SK-MEL-5 (cell line): ENCODE data around the genes NUP153, NHLRC1 and RNF144B.

GRCh38 chr6:16765839-16766701 lies 4.8 kb upstream of the ATXN1 start:
RAMPAGE:
- cytosol, long total RNA: no peak
- long total RNA: no peak
- nucleus, long total RNA: no peak

GRCh38 chr6:16836325-16837012 lies 75.2 kb upstream of the ATXN1 start:
RAMPAGE:
- cytosol, long total RNA: no peak
- long total RNA: no peak
- nucleus, long total RNA: no peak

GRCh38 chr6:17012471-17012958 lies 89.3 kb upstream of the STMND1 start:
RAMPAGE:
- cytosol, long total RNA: no peak
- long total RNA: no peak
- nucleus, long total RNA: no peak

DNA sequence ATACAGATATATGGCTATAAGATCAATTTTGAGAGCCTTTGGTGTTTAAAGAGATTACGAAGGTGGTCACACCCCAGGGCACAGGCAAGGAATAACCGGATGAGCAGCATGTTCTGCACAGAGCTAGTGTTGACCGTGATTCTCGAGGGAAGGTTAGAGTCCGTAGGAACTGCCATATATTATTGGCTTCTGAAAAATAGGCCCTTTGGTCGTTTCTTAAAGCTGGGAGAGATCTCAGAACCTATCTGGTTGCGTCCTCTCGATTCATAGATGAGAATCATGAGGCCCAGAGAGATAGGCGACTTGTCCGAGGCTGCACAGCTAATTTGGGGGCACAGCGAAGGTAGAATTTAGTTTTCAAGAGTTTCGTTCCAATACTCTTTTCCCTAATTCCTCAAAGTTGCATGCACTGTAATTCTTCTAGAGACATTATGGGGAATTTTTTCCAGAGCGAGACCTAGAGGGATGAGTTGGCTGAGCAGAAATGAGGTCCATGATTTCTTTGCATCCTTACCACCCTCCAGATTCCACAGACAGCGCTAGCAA lies 794 bp downstream of the STMND1 start:
RAMPAGE:
- cytosol, long total RNA: no peak
- long total RNA: no peak
- nucleus, long total RNA: no peak

DNA sequence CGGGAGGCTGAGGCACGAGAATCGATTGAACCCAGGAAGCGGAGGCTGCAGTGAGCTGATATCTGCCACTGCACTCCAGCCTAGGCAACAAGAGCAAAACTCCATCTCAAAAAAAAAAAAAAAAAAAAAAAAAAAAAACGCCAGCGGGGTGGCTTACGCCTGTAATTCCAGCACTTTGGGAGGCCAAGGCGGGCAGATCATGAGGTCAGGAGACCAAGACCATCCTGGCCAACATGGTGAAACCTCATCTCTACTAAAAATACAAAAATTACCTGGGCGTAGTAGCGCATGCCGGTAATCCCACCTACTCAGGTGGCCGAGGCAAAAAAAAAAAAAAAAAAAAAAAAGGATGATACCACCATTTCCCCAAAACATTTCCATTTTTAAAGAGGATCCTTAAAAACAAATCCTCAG lies 72.7 kb downstream of the STMND1 start:
RAMPAGE:
- cytosol, long total RNA: no peak
- long total RNA: no peak
- nucleus, long total RNA: no peak

DNA sequence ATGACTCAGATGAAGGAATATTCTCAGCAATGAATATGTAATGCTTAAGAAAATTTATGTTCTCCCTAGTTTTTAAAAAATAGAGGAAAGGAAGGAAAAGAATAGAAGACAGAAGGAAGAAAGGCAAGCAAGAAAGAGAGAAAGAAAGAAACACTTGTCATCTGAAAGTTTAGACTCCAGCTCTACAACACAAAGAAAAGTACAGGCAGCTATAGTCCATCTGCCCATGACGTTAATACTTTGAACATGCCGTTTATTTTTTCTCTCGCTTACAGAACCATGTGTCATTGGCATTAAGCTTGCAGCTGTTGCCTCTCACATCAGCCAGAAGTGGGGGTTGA lies 36.2 kb downstream of the CAP2 start:
RAMPAGE:
- cytosol, long total RNA: no peak
- long total RNA: no peak
- nucleus, long total RNA: no peak

DNA sequence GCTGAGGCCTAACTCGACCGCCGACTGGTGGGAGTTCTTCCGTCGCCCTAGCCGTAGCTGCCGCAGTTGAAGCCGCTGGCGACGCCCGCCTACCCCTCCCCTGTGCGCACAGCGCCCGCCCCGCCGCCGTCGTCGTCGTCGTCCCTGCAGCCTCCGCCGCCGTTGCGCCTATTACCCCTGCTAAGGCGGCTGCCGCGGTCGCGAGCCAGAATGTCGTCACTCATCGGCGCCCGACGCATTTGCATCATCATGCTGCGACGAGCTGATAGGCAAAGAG lies at the start of gene NUP153:
Gene NUP153 (minus strand): TSS at position 212 of the 277 bp plus-strand sequence.
RAMPAGE:
- cytosol, long total RNA: no peak
- long total RNA: no peak
- nucleus, long total RNA: no peak

RAMPAGE:
- cytosol, long total RNA: no peak
- long total RNA: no peak
- nucleus, long total RNA: no peak
Measured at GRCh38 chr6:17728751-17729408, 22.2 kb upstream of the NUP153 start.

DNA sequence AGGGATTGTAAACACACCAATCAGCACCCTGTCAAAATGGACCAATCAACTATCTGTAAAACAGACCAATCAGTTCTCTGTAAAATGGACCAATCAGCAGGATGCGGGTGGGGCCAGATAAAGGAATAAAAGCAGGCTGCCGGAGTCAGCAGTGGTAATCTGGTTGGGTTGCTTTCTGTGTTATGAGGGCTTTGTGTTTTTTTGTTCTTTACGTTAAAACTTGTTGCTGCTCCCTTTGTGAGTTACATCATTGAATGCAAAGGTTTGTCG lies 22.6 kb upstream of the NUP153 start:
RAMPAGE:
- cytosol, long total RNA: no peak
- long total RNA: no peak
- nucleus, long total RNA: no peak

DNA sequence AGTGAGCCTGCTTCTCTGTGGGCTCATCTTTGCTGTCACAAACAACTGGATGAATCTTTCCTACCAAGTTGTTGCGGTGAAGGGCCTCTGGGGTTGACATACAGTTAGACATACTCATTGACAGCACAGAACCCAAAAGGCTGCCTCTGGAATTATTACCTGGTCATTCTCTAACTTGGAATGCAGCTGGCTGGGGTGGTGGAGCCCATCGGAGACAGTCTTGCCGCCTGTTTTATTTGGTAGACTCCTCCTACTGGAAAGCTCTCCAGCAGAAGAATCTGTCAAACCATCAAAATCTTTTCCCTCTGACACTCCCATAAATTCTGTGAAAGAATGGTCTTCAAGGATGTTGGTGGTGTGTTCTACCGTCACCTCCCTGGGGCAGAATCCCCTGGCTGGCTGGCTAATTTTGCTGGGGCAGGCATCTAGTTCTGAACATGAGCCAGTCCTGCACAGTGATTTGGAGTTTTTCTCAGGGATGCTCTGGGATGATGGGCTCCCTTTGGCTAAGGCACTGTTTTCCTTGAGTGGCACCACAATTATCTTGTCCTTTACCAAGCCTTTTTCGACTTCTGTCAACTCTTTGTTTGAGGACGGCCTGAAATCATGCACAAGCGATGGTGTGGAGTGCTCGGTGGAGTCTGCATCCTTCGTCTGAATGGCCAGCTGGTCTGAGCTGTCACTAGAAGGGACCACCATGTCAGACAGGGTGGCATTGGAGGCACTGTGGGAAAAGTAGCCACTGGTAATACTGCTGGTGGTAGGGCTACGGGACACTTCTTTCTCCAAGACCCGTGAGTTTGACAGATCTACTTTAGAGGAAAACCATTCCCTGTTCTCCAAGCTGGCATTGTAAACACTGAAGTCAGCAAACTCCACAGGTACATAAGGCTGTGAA lies 57.5 kb upstream of the NUP153 start:
RAMPAGE:
- cytosol, long total RNA: no peak
- long total RNA: no peak
- nucleus, long total RNA: no peak

DNA sequence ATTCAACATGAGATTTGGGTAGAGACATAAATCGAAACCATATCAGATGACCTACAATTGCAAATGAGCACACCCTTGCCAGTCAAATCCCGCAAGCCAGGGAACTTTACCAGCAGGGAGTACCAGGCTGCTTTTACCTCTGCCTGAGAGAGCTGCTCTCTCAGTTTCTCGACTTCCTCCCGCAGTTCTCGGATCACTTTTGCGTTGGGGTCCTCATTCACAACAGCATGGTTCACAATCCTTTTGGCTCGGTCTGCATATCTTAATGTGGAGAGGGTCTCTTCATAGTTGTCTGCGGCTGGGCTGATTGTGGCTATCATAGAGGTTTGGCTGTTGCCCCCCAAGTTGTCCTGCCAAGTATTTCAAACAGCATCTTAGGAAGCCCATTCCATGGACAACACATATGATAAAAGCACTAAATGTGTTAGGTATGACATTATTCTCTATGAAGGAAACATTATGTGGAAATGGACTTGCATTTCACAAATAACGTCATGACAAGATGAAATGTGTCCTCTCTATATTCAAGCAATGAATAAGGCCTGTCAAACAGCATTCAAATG lies 130.1 kb upstream of the NUP153 start:
RAMPAGE:
- cytosol, long total RNA: no peak
- long total RNA: no peak
- nucleus, long total RNA: no peak

GRCh38 chr6:18034698-18035234 lies 47.3 kb upstream of the KIF13A start:
RAMPAGE:
- cytosol, long total RNA: no peak
- long total RNA: no peak
- nucleus, long total RNA: no peak

DNA sequence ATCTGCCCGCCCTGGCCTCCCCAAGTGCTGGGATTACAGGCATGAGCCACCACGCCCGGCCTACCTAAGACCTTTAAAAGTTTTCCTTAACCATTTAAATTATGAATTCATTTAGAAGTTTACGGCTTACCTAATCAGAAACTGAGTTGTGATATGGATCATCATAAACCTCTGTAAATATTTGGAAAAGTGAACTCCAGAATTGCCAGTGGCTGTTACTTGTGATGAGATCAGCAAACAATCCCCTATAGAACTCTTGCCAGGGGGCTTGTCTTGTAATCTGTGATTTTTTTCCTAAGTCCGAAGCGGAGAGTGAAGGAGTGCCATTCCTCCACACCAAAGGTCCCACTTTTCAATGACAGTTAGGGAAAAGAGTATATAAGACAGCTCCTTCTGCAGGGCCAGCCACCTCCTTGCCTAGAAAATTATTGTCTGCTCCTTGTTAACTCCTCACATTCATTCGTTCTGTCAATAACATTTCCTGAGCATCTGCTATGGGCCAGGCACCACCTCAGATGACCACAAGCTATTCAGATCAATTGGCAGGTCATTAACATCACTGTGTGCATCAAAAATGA lies 64.3 kb upstream of the KIF13A start:
RAMPAGE:
- cytosol, long total RNA: no peak
- long total RNA: no peak
- nucleus, long total RNA: no peak

DNA sequence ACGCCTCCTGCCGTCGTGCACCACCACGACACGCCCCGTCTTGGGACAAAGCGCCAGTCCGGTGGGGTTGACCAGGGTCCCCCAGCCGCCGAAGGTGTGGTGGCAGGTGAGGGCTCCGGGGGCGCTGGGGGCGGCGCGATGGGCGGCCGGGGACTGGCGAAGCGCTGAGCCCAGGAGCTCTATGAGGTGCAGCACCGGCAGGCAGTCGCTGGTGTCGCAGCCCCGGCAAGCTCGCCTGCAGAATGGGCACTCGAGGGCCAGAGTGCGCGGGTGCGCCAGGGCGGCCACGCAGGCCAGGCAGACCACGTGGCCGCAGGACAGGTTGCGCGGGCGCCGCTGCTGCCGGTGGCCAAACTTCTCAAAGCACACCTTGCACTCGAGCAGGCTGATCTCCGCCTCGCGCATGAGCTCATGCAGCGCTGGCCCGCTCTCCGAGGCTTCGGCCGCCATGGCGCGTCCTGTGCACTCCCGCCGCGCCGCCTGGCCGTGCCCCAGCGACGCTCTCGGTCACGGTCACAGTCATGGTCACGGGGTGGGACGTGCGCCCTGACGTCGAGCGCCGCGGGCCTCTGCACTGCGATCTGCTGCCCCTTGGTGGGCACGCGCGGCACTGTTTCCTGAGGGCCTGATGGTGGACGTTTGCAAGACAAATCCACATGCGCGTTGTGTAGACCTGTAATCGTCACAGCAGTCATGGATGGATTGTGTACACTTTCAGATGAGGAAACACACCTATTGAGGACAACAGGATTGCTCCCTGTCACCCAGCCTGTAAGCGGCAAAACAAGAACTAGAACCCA lies at the start of gene NHLRC1:
Gene NHLRC1 (minus strand): TSS at position 521 of the 800 bp plus-strand sequence.
RAMPAGE:
- cytosol, long total RNA: no peak
- long total RNA: no peak
- nucleus, long total RNA: no peak

DNA sequence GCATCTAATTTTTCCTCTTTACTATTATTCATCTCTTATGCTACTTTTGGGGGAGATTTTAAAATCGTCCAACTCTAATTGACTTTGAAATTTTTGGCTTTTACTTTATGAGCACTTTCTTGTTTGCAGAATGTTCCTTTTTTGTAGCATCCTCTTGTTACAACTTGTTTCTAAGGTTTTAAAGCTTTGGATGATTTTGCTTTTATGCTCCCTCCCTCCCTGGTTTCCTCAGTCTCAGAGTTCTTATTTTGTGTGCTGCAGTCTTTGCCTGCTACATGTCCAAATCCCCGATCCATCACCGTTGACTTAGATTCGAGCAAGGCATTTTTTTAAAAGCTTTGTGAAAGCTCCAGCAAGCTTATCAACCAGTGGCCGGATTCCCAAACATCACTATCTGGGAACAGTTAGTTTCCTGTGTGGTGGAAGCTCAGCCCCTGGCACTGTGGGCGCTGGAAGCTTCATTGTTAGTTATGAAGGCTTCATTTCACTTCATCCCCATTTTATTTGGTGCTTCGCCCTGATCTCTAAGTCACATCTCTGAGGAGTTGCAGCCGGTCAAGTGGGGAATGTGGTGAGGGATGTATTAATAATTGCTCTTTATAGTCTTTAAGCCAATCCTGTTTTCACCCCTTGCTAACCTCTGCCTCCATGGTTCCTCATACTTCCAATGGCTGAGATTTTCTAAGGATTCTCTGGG lies 44.8 kb downstream of the DEK start:
RAMPAGE:
- cytosol, long total RNA: no peak
- long total RNA: no peak
- nucleus, long total RNA: no peak

GRCh38 chr6:18249350-18249549 lies 15.1 kb downstream of the DEK start:
RAMPAGE:
- cytosol, long total RNA: no peak
- long total RNA: no peak
- nucleus, long total RNA: no peak

DNA sequence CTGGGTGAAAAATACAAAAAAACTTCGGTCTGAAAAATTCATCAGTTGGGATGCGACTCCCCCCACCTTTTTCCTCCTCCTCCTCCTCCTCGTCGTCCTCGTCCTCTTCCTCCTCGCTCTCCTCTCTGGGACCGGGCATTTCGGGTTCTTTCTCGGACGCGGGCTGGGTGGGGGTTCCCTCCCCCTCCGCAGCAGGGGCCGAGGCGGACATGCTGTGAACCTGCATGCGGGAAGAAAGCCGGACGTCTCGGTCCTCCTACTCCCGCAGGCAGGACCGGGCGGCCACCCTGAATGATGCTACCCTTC lies 600 bp downstream of the DEK start:
RAMPAGE:
- cytosol, long total RNA: no peak
- long total RNA: no peak
- nucleus, long total RNA: no peak

GRCh38 chr6:18387057-18387850 lies at the start of gene RNF144B:
Gene RNF144B, plus strand, starts transcription at chr6:18387350.
RAMPAGE:
- cytosol, long total RNA: no peak
- long total RNA: no peak
- nucleus, long total RNA: start-site peak on the plus strand at chr6:18387461-18387494, 55 and 14 reads in 2 replicates

DNA sequence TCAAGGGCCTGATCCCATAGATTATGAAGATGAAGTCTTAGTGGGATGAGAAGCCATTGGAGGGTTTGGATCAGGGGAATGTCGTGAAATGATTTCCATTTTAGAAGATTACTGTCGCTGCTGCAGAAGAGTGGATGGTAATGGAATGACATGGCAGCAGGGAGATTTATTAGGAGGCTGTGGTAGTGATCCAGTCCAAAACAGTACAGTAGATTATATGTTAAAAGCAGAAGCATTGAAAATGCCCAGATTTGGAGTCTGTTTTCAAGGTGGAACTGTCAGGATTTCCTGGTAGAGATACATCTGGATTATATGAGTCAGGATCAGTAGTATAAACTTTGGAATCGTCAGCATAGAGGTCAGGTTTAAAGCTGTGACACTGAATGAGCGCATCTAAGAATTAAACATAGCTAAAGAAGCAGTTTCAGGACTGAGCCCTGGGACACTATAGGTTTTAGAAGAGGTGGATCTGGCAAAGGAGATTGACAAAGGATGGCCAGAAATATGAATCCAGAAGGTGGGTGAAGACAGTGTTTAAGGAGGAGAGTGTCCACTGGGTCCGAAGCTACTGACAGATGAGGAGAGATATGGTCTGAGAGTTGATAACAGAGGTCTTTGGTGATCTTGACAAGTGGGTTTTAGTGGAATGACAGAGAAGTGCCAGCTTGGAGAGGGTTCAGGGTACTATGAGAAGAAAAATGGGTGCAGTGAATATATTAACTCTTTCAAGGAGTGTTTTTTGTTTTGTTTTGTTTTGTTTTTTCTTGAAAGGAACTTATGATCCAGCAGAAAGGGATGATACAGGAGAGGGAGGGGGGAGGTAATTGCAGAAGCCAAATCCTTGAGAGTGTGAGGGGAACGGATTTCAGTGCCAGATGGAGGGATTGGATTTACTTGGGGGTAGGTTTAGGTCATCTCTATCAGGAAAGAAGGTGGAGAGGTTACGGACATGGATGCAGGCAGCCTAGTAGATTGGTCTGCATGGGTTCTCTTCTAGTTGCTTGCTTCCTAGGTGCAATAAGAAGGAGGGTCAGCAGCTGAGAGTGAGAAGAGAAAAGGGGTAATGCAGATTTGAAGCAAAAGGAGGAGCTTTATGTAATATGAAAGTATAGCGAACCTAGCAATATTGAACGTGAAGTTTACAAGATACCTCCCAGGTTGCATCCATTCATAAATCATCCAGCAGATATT lies 60.6 kb downstream of the RNF144B start:
RAMPAGE:
- cytosol, long total RNA: no peak
- long total RNA: no peak
- nucleus, long total RNA: no peak

RAMPAGE:
- cytosol, long total RNA: no peak
- long total RNA: no peak
- nucleus, long total RNA: no peak
Measured at GRCh38 chr6:19690498-19690800, 146.7 kb upstream of the ID4 start.